Panc1 (cell line): ENCODE measurements around a stretch of chr2.

- RRBS, 2 experiments, result no CpG with 5 or more reads among the region's 2 CpGs
These were observed 183.2 kb upstream of the SIX2 start for GRCh38 chr2:45192592-45192803.

GRCh38 chr2:45238013-45238535 lies 228.8 kb upstream of the SIX2 start:
- RRBS, 2 experiments, result no CpG with 5 or more reads among the region's 6 CpGs

DNA sequence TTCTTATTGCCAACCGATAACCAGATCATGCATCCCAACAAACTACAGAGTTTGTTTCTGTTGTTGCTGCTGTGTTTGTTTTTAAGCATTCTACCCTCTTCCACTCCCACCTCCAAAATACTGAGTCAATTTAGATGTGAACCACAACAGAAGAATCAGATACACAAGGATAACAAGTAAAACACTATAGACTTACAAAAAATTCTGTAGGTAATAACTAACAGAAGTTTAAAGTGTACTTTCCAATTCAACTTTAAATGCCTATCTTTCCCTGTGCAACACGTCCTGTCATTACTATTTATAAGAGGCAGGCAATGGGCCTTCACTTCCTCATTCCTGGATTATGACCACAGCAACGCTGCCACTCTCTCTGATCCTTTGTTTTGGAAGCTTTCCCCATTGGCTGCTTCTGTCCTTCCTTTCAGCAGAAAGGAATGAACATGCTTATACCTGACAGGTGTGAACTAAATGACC lies 152.0 kb downstream of the SRBD1 start:
- RRBS, 2 experiments, result no CpG with 5 or more reads among the region's 3 CpGs

GRCh38 chr2:45651067-45651408 lies 437 bp upstream of the PRKCE start:
- RRBS, 2 experiments, result 2 to 4% methylated on average over 12 of the region's 49 CpGs

- RRBS, 2 experiments, result no CpG with 5 or more reads among the region's 8 CpGs
These were observed 33.3 kb downstream of the PRKCE start for GRCh38 chr2:45684510-45685406.

DNA sequence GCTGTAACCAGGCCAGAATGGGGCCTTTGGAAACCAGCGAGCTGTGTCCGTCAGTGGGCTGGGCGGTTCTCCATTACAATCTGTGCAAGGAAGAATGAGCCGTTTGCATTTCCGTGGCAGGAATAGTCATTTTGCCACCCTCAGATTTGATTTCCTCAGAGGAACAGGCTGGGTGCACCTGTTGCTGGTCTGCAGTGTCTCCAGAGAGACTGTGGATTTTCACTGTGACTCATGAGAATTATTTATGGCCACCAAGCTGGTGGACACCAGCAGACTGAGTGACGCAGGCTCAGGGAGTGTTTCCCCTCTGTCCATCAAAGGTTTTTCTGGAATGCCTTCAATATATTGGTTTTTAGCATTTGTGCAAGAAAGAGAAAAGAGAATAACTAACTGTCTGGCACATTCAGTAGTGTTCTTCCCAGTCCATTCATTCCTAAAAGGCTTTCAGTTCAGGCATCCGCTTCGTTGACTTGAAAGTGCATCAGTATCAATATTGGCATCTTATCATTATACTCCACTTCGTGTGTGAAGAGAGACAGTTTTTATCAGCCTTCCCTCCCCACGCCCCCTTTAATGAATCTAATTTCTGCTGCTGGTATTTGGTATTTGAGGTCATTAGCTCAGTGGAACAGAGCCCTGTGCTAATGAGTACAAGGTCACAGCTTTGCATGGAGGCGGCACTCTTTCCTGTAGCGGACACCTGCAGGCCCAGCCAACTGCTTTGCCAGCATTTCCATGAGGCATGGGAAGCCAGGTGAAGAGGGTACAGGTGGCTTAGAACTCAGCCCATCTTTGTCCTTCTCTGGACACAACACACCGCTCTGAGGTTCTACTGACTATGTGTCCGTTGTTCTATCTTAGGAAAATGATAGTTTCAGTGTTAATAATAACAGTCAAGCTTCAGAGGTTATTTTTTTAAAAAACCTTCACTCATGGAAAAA lies 39.9 kb downstream of the PRKCE start:
- RRBS, 2 experiments, result no CpG with 5 or more reads among the region's 14 CpGs

- RRBS, 2 experiments, result no CpG with 5 or more reads among the region's 18 CpGs
These were observed 277.5 kb downstream of the PRKCE start for GRCh38 chr2:45928879-45929555.

GRCh38 chr2:45969053-45969818 lies 317.8 kb downstream of the PRKCE start:
- RRBS, 2 experiments, result 95 to 97% methylated on average over 4 of the region's 16 CpGs

DNA sequence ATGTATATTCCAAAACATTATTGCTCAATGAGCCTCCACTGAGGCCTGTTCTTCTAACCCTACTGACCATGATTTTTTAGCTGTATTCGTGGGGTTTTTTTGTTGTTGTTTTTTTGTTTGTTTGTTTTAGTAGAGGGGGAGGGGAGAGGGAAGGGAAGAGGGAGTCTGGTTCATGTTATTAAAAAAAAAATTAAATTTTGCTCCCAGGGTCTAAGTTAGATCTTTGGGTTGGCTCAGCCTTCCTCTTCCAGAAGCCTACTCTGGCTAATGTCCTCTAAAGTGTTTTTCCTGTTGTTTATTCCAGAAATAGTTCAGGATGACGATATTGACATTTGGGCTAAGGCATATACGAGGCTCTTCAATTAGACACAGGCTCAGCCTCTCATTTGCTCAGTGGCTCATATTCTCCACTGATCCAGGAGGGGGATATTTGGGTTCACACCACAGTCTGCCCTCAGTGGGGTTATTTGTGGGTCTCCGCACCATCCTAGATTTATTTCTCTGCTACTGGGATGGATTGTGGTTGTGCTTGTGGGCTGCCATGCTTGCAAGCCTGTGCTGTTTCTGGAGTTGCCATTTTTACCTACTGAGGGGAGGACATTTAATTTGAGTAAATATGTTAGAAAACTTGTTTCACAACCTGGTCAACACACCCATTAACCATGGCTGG lies 257.7 kb upstream of the EPAS1 start:
- RRBS, 2 experiments, result no CpG with 5 or more reads among the region's 4 CpGs

- RRBS, 2 experiments, result no CpG with 5 or more reads among the region's 2 CpGs
These were observed 200.9 kb upstream of the EPAS1 start for GRCh38 chr2:46096148-46096793.

DNA sequence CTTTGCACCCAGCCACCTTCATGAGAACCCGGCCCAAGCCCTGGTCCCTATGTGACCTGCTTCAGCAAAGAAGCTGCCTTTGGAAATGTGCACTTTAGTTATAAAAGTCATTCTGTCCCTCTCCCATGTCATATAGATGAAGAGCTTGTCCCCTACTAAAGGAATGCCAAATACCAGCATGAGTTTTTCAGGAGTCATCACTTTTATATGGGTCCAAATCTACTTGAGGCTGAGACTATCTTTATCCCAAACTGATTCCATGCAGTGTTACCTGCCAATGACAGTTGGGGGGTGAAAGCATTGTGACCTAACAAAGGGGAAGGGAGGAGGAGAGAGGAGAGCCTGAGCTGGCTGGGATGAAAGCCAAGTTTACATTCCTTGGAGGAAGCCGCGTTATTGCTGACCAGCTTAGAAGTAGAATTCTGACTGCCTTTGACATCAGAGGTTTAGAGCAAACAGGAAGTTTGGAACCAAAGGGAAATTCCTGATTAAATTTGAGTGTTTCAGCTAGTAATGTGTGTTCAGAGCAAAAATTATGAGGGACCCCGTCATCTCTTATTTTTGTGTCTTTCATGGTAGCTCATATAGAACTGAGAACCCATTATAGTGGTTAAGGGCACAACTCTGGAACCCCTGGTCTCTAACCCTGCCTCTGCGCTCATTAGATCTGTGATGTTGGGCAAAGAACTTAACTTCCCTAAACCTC lies 199.5 kb upstream of the EPAS1 start:
- RRBS, 2 experiments, result no CpG with 5 or more reads among the region's 5 CpGs

- RRBS, 2 experiments, result no CpG with 5 or more reads among the region's 5 CpGs
These were observed 14.7 kb downstream of the EPAS1 start for GRCh38 chr2:46311809-46312483.

- RRBS, 2 experiments, result no CpG with 5 or more reads among the region's 13 CpGs
These were observed 79.4 kb downstream of the EPAS1 start for GRCh38 chr2:46376326-46377189.

- RRBS, 2 experiments, result no CpG with 5 or more reads among the region's 8 CpGs
These were observed 84.6 kb downstream of the EPAS1 start for GRCh38 chr2:46381848-46382243.

DNA sequence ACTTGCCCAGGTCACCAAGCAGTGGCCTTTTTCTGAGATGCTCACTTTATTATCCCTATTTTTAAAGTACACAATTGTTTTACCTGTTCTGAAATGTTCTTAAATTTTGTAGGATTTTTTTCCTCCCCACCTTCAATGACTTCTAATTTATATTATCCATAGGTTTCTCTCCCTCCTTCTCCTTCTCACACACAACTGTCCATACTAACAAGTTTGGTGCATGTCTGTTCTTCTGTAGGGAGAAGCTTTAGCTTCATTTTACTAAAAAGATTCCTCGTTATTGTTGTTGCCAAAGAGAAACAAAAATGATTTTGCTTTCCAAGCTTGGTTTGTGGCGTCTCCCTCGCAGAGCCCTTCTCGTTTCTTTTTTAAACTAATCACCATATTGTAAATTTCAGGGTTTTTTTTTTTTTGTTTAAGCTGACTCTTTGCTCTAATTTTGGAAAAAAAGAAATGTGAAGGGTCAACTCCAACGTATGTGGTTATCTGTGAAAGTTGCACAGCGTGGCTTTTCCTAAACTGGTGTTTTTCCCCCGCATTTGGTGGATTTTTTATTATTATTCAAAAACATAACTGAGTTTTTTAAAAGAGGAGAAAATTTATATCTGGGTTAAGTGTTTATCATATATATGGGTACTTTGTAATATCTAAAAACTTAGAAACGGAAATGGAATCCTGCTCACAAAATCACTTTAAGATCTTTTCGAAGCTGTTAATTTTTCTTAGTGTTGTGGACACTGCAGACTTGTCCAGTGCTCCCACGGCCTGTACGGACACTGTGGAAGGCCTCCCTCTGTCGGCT lies 87.8 kb downstream of the EPAS1 start:
- RRBS, 2 experiments, result no CpG with 5 or more reads among the region's 12 CpGs

DNA sequence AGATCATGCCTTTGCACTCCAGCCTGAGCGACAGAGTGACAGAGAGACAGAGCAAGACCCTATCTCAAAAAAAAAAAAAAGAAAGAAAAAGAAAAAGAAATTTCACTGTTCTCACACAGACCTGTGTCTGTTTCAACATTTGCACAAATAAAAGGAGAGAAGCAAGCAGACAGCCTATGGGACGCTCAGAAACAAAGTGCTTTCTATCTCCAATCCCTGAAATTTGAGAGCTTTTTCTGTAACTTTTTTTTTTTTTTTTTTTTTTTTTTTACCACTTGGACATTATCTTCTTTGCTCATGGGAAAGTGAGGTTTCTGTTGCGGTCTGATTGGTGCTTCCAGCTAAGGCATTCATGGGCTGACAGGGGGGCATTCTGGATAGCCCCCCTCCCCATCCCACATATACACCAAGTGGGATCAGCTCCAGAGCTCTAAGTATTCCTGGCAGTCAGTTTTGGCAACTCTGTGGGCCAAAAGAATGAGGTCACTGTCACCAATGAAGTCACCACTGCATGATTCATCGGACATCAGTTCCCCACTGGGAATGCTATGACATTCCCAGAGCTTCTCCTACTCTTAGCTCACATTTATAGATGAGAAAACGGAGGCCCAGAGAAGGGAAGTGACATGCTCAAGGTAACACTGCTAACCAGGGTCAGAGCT lies 1.8 kb upstream of the RHOQ start:
- RRBS, 2 experiments, result no CpG with 5 or more reads among the region's 5 CpGs

GRCh38 chr2:46556554-46556866 lies 14.1 kb upstream of the ATP6V1E2 start:
- RRBS, 2 experiments, result no CpG with 5 or more reads among the region's 5 CpGs

- RRBS, 2 experiments, result no CpG with 5 or more reads among the region's 8 CpGs
These were observed 19.2 kb upstream of the ATP6V1E2 start for GRCh38 chr2:46561476-46562155.

- RRBS, 2 experiments, result no CpG with 5 or more reads among the region's 11 CpGs
These were observed 60.2 kb downstream of the SOCS5 start for GRCh38 chr2:46759223-46759812.

GRCh38 chr2:46759911-46760257 lies 60.8 kb downstream of the SOCS5 start:
- RRBS, 2 experiments, result no CpG with 5 or more reads among the region's 10 CpGs